Karpas-422 (cell line): Measurements from ENCODE around the genes OR11A1, POLR1H and TRIM26.

GRCh38 chr6:29456812-29457311 is at the start of gene OR11A1:
Gene OR11A1, minus strand, starts transcription at chr6:29457071.
- PRO-cap, result no peak
- RAMPAGE, long total RNA, result no peak

DNA sequence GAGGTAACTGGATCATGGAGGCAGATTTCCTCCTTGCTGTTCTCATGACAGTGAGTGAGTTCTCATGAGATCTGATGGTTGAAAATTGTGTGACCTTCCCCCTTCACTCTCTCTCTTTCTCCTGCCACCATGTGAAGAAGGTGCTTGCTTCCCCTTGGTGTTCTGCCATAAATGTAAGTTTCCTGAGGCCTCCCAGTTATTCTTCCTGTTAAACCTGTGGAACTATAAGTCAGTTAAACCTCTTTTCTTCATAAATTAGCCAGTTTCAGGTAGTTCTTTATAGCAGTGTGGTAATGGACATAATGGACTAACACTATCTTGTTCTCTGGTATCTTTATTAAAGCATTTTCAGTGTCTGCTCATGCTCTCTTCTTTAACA is 9.6 kb upstream of the MAS1L start:
- PRO-cap, result no peak
- RAMPAGE, long total RNA, result no peak

DNA sequence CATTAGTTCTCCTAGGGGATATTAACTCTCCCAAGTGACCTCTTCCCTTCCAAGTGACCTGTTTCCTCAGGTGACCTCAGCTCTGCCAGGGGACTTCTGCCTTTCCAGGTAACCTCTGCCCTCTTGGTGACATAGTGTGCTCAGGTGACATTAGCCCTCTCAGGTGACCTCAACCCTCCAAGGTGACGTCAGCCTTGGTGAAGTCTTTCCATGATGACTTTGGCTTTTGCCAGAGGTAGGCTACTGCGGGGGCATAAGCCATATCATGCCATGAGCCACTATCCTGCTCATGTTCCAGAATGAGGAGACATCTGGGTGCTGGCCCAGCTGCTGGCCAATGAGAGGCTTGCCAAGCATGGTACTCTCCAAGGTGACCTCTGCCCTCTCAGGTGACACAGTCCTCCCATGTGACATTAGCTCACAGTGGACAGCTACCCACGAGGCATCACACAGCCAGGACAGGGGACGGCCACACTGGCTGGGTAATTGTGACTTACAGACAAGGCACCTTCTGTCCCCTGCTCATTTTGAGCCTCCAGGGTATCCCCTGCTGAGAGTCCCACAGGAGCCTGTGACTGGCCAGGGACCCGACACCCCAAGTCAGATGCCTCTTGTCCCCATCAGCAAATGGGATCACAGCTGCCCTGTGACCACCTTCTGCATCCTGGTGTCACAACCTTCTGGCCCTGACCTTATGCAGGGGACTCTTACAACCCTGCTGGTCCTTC is 21.7 kb upstream of the OR2I1P start:
- PRO-cap, result no peak
- RAMPAGE, long total RNA, result no peak

DNA sequence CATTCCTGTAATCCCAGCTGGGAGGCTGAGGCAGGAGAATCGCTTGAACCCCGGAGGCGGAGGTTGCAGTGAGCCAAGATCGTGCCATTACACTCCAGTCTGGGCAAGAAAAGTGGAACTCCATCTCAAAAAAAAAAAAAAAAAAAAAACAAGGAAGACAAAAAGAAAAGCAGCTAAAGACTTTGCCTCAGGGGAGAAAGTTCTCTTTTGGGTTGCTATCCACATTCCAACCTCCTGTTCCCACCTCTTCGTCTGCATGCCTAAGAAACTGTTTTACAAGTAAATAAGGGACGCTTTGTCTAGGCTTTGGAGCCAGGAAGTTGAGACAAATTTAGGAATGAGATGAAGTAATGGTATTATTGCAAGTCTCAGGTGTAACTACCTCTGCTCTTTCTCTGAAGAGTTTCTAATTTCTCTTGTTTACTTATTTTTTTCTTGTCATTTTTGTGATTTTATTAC is 4.8 kb downstream of the MOG start:
- PRO-cap, result no peak
- RAMPAGE, long total RNA, result no peak

- PRO-cap, result no peak
- RAMPAGE, long total RNA, result no peak
Measured at GRCh38 chr6:29723587-29724548, 634 bp downstream of the HLA-F start.

GRCh38 chr6:29813697-29814346 is 13.8 kb upstream of the HLA-G start:
- PRO-cap, result no peak
- RAMPAGE, long total RNA, result no peak

- PRO-cap, result no peak
- RAMPAGE, long total RNA, result no peak
Measured at GRCh38 chr6:29889210-29889535, 53.2 kb upstream of the HLA-A start.

- PRO-cap, result no peak
- RAMPAGE, long total RNA, result no peak
Measured at GRCh38 chr6:29924690-29925227, 17.6 kb upstream of the HLA-A start.

DNA sequence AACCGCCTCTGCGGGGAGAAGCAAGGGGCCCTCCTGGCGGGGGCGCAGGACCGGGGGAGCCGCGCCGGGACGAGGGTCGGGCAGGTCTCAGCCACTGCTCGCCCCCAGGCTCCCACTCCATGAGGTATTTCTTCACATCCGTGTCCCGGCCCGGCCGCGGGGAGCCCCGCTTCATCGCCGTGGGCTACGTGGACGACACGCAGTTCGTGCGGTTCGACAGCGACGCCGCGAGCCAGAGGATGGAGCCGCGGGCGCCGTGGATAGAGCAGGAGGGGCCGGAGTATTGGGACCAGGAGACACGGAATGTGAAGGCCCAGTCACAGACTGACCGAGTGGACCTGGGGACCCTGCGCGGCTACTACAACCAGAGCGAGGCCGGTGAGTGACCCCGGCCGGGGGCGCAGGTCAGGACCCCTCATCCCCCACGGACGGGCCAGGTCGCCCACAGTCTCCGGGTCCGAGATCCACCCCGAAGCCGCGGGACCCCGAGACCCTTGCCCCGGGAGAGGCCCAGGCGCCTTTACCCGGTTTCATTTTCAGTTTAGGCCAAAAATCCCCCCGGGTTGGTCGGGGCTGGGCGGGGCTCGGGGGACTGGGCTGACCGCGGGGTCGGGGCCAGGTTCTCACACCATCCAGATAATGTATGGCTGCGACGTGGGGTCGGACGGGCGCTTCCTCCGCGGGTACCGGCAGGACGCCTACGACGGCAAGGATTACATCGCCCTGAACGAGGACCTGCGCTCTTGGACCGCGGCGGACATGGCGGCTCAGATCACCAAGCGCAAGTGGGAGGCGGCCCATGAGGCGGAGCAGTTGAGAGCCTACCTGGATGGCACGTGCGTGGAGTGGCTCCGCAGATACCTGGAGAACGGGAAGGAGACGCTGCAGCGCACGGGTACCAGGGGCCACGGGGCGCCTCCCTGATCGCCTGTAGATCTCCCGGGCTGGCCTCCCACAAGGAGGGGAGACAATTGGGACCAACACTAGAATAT is 613 bp downstream of the HLA-A start:
- PRO-cap, result no peak
- RAMPAGE, long total RNA, result no peak

DNA sequence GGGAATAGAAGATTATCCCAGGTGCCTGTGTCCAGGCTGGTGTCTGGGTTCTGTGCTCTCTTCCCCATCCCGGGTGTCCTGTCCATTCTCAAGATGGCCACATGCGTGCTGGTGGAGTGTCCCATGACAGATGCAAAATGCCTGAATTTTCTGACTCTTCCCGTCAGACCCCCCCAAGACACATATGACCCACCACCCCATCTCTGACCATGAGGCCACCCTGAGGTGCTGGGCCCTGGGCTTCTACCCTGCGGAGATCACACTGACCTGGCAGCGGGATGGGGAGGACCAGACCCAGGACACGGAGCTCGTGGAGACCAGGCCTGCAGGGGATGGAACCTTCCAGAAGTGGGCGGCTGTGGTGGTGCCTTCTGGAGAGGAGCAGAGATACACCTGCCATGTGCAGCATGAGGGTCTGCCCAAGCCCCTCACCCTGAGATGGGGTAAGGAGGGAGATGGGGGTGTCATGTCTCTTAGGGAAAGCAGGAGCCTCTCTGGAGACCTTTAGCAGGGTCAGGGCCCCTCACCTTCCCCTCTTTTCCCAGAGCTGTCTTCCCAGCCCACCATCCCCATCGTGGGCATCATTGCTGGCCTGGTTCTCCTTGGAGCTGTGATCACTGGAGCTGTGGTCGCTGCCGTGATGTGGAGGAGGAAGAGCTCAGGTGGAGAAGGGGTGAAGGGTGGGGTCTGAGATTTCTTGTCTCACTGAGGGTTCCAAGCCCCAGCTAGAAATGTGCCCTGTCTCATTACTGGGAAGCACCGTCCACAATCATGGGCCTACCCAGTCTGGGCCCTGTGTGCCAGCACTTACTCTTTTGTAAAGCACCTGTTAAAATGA is 1.8 kb downstream of the HLA-A start:
- PRO-cap, result no peak
- RAMPAGE, long total RNA, result no peak

DNA sequence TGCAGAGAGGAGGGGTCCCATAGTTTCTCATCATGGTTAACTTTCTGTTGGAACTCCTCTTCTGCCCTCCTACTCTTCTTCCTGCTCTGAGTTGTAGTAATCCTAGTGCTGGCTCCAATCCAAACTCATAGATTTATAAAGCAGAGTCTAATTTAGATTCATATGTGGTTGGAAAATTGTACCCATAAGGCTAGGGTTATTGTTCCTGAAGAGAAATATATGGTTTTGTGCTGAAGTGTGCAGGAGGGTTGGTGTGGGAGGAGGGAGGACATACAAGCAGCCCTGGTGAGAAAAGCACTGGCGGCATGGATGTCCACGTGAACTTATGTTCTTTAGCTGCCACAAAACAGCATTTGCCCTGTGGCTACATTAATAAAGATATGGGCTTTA is 3.9 kb downstream of the HLA-A start:
- PRO-cap, result no peak
- RAMPAGE, long total RNA, result no peak

GRCh38 chr6:30060438-30061408 is at the start of gene POLR1H:
Gene POLR1H, plus strand, starts transcription at chr6:30061265.
- PRO-cap, result unidirectional peak, minus-strand start at chr6:30060840; bidirectional peak, plus-strand start at chr6:30061265, minus-strand start at chr6:30061157
- RAMPAGE, long total RNA, result start-site peak on the plus strand at chr6:30061243-30061306, 39 and 87 reads in 2 replicates

GRCh38 chr6:30110921-30112113 is 1.6 kb downstream of the TRIM31 start:
- PRO-cap, result no peak
- RAMPAGE, long total RNA, result no peak

DNA sequence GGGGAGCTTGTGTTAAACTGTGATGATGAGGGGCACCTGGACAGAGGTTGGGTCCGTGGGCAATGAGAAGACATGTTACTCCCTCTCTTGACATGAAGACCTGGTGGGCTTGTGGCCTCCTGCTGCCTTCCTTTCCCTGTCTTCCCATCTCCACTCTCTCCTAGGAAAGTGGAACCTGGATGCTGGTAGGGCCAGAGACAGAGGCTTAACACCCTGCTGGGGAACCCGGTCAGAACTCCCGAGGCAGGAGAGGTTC is 21.4 kb downstream of the TRIM15 start:
- PRO-cap, result no peak
- RAMPAGE, long total RNA, result no peak

DNA sequence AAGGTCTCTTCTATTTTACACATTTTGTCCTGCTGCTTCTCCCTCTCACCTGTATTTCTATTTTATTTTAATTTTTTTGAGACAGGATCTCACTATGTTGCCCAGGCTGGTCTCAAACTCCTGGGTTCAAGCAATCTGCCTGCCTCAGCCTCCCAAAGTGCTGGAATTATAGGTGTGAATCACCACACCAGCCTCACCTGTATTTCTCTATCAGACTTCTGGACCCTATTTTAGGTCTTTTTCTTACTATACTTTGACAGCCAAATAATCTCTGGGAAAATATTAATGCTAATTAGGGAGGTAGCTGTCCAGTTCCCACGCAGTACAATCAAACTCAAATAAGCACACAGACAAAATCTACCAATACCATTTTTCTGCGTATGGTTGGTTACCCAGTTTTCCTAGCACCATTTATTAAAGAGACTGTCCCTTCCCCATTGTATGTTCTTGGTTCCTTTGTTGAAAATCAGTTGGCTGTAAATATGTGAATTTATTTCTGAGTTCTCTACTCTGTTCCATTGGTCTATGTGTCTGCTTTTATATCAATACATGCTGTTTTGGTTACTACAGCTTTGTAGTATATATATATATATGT is 20.6 kb downstream of the TRIM26 start:
- PRO-cap, result no peak
- RAMPAGE, long total RNA, result no peak

GRCh38 chr6:30198599-30199064 is 14.6 kb downstream of the TRIM26 start:
- PRO-cap, result no peak
- RAMPAGE, long total RNA, result no peak

DNA sequence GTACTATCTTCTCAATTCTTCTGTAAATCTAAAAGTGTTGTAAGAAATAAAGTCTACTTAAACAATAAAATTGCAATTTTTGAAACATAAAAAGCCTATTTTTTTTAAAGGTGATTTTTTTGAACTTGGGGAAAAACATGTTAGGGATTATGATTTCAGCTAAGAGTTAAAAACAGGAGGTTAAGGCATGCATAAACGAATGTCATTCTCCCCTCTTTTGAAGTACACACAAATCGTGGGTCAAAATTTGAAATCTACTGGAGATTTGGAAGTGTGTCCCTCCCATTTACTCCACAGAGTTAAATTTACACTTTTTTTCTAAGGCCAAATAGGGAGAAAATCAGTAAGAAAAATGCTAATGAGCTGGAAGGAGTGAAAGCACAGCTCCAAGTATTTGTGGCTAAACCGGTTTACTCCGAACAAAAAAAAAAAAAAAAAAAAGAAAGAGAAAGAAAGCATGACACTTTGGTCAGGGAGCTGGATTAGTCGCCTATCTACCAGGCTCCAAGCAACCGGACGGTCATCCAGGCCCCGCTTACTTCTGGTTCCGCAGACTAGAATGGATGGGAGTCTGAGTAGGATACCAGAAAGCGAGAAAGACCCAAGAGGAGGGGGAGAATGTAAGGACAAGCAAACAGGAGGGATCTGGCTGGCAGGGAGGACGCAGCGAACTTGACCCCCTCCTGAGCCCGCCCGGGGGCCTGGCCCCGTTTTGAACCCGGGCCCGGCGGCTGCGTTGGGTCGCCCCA is 537 bp downstream of the TRIM26 start:
- PRO-cap, result no peak
- RAMPAGE, long total RNA, result no peak

DNA sequence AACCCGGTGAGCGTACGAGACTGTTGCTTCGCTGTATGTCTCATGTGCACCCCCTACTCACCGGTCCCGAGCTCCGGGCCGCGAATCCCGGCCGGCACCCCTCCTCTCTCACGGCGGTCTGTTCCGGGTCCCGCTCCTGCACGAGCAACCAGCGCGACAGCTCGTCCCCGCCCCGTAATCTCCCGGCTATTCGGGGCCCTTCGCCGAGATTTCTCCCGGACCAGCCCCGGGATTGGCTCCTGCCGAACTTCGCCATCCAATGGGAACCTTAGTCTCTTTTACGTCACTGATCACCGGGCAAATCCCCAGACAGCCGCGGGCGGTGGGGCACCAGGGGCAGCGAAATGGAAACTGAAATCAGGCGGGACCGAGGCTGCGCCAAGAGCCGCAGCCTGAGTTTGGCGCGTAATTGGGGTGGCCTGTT is at the start of gene TRIM26:
TRIM26 (minus strand) TSS at position 163 of the 424 bp plus-strand sequence.
- PRO-cap, result bidirectional peak, plus-strand start at position 360 of the sequence, minus-strand start at position 122 of the sequence
- RAMPAGE, long total RNA, result no peak

GRCh38 chr6:30314106-30314858 is 12.4 kb upstream of the TRIM39 start:
- PRO-cap, result no peak
- RAMPAGE, long total RNA, result no peak

GRCh38 chr6:30327292-30327619 is 529 bp downstream of the TRIM39 start:
- PRO-cap, result bidirectional peak, plus-strand start at chr6:30327383, minus-strand start at chr6:30327142
- RAMPAGE, long total RNA, result no peak